Mesangial cell (primary cell): ENCODE measurements around the genes USP17L5 and USP17L27.

GRCh38 chr4:8276441-8276931 is 6.9 kb downstream of the HTRA3 start:
- RAMPAGE, long total RNA, result no peak

DNA sequence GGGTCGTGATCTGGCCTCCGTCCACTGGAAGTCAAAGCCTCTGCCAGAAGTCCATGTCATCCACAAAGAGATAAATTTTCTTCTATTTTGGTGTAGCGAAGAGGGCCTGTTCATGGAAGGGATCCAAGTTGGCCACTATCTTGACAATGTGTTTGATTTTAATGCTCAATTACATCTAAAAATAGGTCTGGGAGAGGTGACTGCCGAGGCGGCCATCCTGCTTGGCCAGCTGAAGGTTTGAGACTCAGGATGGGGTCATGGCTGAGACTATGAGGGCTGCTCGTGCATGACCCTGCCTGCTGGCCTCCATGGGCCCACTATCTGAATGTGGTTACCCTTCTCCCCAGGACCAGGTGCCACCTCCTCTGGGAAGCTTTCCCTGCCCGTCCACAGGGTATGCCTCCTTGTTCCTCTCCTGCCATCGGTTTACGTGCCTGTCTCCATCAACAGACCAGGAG is 50.4 kb downstream of the HTRA3 start:
- RAMPAGE, long total RNA, result no peak

DNA sequence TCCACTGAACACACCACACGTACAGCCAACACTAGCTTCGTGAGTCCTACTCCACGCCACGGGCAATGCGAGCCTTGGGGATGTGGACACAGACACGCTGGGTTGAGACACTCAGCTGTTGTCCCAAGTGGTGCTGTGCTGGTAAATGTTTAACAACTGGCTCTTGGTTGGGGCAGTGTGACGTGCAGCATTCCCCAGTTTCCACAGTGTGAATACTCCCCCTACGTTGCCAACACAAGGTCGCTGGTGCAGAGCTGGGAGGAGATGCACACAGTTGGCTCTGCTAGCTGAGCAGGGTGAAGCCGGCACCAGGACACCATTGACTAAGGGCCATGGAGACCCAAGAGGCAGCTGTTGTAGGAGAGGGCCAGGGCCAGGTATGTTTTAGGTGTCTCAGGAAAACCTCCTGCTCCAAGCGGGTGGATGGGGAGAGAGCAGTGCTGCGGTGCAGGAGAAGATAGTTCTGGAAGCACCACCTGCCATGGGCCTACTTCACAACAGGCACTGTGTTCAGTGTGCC is 65.6 kb downstream of the HTRA3 start:
- RAMPAGE, long total RNA, result no peak

GRCh38 chr4:8467922-8468473 is 27.4 kb downstream of the TRMT44 start:
- RAMPAGE, long total RNA, result no peak

DNA sequence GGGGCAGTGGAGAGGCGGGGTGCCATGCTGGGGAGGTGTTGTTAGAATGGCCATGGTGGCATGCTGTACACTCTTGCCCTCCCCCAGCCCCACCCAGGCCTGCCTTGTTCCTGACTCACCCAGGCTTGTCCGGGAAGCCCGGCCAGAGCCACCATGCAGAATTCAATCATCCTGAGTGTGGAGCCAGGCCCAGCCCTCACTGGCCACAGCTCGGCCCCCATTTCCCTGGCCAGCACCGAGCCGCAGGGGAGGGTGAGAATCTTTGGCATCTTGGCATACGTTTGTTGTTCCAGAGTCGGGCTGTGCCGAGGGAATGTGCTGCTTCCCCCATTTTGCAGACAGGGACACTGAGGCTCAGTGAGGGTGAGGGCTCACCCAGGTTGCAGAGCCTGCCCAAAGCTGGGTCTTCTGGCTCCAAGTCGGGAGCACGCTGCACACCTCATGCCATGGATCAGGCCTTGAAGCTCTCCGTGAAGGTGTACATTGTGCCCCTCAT is 21.7 kb upstream of the GPR78 start:
- RAMPAGE, long total RNA, result no peak

- RAMPAGE, long total RNA, result no peak
These were observed at the start of gene USP17L5 for GRCh38 chr4:9339246-9339549. Gene USP17L5 (plus strand): TSS chr4:9339403.

DNA sequence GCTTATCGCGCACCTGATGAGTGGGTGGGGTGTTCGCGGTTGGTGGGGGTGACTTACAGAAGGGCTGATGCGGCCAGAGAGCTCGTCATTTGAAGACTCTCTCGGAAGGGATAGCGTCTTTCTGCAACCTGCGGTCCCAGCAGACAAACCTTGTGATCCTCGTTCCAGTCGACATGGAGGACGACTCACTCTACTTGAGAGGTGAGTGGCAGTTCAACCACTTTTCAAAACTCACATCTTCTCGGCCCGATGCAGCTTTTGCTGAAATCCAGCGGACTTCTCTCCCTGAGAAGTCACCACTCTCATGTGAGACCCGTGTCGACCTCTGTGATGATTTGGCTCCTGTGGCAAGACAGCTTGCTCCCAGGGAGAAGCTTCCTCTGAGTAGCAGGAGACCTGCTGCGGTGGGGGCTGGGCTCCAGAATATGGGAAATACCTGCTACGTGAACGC is at the start of gene USP17L27:
Gene USP17L27, plus strand, starts transcription at position 174 of the 451 bp plus-strand sequence.
- RAMPAGE, long total RNA, result no peak

DNA sequence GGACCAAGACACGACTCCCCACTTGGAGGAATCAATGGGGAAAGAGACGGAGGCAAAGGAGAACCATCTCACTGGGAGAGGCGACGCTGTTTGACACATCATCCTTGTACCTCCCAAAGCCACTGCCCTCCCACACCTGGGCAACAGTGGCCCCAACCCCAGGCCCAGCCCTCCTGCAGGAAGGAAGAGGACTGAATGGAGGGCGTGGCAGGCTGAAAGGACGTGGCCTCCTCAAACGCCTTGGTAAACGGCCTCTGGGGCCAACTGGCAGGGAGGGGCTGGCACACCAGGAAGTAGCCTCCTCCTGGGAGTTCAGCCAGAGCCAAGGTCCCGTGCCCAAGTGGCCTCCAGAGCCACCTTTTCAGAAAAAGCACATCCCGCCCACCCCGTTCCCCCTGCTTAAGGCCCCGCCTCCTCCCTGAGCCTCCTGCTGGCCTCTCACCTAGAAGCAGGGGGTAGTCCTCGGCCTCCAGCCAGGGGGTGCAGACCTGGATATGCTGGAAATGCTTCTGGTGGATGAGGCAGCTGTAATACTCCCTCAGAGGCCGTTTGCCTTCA is 74.2 kb upstream of the DRD5 start:
- RAMPAGE, long total RNA, result no peak

- RAMPAGE, long total RNA, result no peak
These were observed 34.0 kb downstream of the WDR1 start for GRCh38 chr4:10082534-10083059.

- RAMPAGE, long total RNA, result no peak
These were observed 31.9 kb downstream of the WDR1 start for GRCh38 chr4:10084221-10085618.

GRCh38 chr4:10094582-10095676 is 21.7 kb downstream of the WDR1 start:
- RAMPAGE, long total RNA, result no peak

DNA sequence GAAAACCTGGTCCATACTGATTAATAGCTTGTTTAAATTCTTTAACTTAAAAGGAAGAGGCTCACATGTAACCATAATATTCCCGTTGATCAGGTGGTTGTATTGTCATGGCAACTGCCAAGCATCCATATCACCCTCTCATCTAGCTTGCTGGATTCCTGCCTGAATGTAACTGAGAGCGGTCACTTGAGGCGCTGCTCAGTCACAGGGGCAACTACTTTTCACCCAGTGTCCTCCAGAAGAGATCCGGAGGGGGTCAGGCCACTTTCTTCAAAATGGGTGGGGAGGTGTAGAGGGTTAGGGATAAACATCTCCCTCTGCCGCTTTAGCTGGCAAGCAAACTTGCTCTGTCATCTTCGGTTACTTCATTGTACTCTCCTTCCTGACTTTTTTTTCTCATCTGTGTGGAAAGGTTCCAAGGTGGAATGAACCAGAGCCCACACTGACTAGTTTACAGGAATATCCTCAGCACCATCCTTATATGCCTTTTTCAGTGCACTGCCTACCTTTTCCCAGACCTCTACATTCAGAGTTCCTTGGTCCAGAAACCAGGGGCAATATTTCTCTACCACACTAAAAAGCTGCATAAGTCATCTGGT is 56.8 kb upstream of the WDR1 start:
- RAMPAGE, long total RNA, result no peak

GRCh38 chr4:10734716-10735122 is 50.2 kb upstream of the CLNK start:
- RAMPAGE, long total RNA, result no peak

- RAMPAGE, long total RNA, result no peak
These were observed 362.2 kb downstream of the HS3ST1 start for GRCh38 chr4:11066158-11067137.

DNA sequence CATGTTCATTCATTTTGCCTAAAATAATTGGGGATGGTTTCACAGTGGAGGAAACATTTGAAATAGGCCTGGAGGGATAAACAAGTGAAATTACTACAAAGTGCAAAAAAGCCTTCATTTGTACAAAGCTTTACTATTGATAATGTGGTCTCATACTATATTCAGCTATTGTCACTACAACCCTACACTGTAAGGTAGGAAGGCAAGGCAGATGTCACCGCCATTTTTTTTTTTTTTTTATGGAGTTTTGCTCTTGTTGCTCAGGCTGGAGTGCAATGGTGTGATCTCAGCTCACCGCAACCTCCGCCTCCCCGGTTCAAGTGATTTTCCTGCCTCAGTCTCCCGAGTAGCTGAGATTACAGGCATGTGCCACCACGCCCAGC is 27.6 kb downstream of the HS3ST1 start:
- RAMPAGE, long total RNA, result no peak

DNA sequence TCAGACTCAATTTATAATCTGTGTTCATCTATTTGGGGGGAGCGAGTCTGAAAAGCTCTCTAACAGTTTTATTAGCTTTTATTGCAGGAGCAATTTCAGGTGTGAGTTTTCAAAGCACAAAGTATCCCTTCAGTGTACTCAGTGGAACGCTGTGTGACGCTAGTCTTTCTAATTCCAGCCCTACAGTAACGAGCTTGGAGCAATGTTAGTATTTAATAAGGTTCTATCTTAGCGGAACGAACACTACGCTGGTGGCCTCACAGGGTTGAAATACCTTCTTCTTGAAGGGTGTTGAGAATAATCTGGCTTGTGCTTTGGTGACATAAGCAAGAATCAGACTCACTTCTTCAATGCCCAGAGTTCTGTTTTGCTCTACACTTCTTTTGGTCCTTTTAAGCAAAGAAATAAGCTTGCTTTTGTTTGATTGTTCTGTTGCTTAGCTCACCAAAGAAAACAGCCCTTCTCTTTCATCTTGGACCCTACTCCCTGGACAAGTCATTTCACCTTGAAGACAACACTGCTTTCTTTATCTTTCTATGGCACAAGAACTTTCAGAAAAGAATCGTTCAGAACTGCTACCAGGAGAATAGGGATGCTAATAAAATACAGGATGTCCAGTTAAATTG is 8.2 kb downstream of the HS3ST1 start:
- RAMPAGE, long total RNA, result no peak

GRCh38 chr4:13454492-13455307 is 29.4 kb downstream of the RAB28 start:
- RAMPAGE, long total RNA, result no peak

DNA sequence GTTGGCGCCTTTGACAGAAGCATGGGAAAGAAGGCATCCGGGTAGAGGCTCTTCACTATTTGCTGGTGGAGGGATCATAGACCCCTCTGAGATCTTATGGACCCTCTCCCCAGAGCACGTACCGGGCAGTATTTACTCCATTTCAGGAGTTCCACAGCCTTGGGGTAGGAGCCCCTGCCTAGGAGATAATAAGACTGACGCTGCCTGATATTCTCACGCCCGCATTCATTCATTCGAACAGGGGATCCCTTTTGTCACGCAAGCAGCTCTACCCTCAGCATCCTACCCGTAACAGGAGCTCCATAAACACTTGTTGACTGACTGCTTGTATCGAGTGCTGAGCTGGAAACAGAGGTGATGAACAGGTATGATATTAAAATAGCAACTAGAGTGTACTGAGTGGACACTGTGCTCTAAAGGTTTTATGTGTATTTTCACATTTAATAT is 1.0 kb downstream of the RAB28 start:
- RAMPAGE, long total RNA, result no peak

DNA sequence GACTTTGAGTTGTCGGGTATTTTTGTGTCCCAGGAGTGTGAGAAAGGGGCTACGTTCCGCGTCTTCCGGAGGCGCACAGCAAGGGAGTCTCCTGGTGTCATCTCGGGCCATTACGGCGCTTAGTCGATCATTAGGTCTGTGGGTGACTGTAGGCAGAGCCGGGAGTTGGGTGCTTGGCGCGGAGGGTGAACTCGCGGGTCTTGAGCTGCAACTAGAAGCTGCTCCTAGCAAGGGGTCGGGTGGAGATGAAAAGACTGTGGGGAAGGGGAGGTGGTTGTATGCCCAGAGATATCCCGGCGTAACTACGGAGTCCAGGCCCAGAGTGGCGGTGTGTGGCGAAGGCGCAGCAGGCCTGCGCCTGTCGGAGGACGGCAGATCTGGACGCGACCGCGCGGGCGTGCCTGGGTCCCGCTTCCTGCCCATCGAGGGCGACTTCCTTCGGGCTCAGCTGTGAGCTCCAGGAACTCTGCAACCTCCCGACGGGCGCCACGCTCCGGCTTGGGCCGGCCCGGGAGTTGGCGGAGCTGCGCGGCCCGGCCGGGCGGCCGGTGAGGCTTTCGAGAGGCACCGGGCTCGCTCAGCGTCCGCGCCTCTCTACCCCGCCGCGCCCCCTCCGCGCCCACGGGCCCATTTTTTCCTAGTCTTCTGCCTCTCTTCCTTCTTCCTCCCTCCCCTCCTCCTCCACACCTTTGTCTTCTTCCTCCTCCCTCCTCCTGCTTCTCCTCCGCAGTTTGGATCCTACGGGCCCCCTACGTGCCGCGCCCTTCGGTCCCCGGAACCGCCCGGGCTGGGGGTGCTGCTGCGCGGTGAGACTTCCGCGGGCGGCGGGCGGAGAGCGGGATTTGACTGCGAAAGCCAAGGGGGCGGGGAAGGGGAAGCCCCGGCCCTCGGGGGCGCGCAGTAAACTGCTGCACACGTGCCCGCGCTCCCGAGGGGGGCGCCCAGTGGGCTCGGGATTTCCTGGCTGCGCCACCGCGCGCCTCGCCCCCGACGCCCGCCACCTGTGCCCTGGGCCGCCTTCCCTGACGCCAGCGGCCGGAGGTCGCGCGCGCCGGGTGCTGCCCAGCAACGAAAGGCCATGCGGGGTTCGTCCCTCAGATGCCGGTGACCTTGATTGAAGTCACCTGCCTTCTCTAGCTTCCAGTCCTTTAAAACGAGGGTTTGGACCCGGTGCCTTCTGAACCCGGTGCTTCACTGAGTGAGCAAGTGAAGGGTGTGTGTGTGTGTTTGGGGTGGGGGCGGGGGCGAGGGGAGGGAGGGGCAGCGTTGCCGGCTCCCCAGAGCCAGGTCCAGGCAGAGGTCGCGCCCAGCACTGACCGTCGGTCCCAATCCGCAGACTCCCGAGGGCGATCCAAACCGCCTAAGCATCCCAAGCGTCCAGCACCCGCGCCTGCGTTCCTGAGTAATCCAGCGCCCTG is 3.1 kb upstream of the NKX3-2 start:
- RAMPAGE, long total RNA, result no peak

- RAMPAGE, long total RNA, result no peak
These were observed 291.5 kb upstream of the BOD1L1 start for GRCh38 chr4:13918841-13919584.